Peyer's patch (tissue), 4 donors: Measurements from ENCODE around the gene MC2R.

GRCh38 chr18:12312912-12313557 lies 5.0 kb downstream of the TUBB6 start:
- PRO-cap, result no peak
- RAMPAGE, long total RNA, 4 experiments, result no peak in any of the 4 experiments

DNA sequence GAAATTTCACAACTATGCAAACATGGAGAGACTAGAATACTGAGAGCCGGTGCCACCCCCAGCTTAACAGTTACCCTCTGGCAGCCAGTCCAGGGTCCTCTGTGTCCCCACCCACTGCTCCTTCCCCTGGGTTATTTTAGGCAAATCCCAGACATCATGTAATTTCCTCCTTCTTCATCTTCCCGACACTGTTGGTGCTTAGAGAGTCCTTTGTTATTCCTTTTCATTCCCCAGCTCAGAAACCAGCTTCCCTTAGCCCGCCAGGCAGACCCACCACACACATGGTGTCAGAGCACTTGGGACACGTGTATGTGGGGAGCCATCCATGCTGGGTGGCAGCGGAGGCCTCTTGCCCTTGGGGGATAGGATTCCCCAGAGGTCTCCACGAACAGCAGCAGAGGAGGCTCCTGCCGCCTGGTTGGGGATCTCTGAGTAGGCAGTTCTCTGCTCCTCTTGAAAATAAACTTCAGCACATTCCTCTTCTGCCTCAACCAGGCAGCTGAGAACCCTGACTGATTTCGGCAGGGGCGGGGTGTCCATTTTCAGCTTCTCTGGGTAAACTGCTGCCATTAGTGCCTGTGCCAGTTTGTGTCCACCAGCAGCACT lies 8.0 kb downstream of the PRELID3A start:
- PRO-cap, result no peak
- RAMPAGE, long total RNA, 4 experiments, result no peak in any of the 4 experiments

GRCh38 chr18:12720323-12720866 lies 17.6 kb downstream of the PSMG2 start:
- PRO-cap, result no peak
- RAMPAGE, long total RNA, 4 experiments, result no peak in any of the 4 experiments

GRCh38 chr18:12996130-12997365 lies 5.4 kb downstream of the CEP192 start:
- PRO-cap, result no peak
- RAMPAGE, long total RNA, 4 experiments, result no peak in any of the 4 experiments

GRCh38 chr18:13216058-13216667 lies 2.4 kb upstream of the LDLRAD4 start:
- PRO-cap, result unidirectional peak, plus-strand start at chr18:13216173; unidirectional peak, plus-strand start at chr18:13216435
- RAMPAGE, long total RNA, 4 experiments, result no peak in any of the 4 experiments

DNA sequence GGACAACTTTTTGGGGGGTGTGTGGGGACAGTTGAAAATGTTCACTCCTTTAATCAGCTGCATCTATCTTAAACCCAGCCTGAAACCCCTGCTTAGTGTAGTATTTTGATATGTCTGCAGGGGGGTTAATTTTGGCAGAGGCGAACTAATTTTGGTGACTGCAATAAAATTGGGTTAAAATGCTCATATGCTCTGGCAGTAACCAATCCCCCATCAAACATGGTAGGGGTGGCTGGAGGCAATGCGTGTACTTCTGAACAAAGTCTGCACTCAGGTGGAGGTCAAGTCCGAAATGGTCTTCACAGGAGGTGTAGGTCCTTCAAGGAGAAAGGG lies 1.9 kb upstream of the LDLRAD4 start:
- PRO-cap, result no peak
- RAMPAGE, long total RNA, 4 experiments, result no peak in any of the 4 experiments

- PRO-cap, result no peak
- RAMPAGE, long total RNA, 4 experiments, result no peak in any of the 4 experiments
Measured at GRCh38 chr18:13271261-13272021, 52.9 kb downstream of the LDLRAD4 start.

DNA sequence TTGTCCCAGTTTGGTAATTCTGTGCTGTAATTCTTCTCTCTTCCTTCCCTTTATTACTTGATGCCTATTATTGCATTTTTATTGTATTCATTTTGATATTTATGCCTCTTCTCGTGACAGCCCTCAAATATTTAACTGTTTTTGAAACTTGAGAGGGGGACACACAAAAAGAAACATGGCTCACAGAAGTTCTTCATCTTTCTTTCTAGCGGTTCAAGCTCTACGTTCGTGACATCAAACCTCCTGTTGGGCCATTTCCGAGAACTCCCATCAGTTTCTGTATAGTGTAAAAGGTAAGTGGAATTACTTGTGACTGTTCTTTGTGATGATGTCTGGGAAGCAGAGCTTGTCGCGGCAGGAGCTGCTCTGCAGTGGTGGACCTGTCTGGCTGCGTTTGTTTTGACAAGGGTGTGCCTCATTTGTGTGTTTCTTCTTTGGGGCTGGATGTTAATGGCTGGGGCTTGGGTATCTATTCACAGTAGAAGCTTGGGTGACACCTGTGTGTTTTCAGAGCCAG lies 59.4 kb downstream of the LDLRAD4 start:
- PRO-cap, result no peak
- RAMPAGE, long total RNA, 4 experiments, result no peak in any of the 4 experiments

- PRO-cap, result no peak
- RAMPAGE, long total RNA, 4 experiments, result no peak in any of the 4 experiments
Measured at GRCh38 chr18:13353376-13353706, 134.8 kb downstream of the LDLRAD4 start.

DNA sequence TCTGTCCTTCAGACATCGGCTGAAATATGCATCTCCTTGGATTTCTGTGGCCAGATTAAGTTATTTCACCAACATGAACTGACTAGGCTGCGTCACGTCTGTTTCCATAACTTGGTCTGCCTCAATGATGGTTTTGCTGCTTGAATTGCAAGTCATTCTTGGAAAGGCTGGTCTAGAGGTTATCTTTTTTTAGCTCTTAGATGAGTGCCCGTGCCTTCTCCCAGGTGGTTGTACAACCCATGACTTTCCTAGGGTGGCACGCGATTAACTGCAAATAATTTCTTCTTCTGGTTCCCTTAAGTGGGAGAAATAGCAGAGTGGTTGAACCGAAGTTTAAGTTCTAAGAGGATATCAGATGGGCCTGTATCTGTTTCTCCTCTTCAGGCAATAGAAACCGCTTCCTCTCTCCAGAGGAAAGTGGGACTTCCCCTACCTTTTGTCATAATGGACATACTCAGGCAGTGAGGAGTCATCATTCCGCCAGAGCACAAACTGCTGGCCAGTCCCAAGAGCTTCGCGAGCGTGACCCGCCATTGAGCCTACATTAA lies 158.7 kb downstream of the LDLRAD4 start:
- PRO-cap, result no peak
- RAMPAGE, long total RNA, 4 experiments, result no peak in any of the 4 experiments

- PRO-cap, result no peak
- RAMPAGE, long total RNA, 4 experiments, result no peak in any of the 4 experiments
Measured at GRCh38 chr18:13381941-13382968, 163.7 kb downstream of the LDLRAD4 start.

GRCh38 chr18:13453514-13454064 lies 235.0 kb downstream of the LDLRAD4 start:
- PRO-cap, result no peak
- RAMPAGE, long total RNA, 4 experiments, result no peak in any of the 4 experiments

DNA sequence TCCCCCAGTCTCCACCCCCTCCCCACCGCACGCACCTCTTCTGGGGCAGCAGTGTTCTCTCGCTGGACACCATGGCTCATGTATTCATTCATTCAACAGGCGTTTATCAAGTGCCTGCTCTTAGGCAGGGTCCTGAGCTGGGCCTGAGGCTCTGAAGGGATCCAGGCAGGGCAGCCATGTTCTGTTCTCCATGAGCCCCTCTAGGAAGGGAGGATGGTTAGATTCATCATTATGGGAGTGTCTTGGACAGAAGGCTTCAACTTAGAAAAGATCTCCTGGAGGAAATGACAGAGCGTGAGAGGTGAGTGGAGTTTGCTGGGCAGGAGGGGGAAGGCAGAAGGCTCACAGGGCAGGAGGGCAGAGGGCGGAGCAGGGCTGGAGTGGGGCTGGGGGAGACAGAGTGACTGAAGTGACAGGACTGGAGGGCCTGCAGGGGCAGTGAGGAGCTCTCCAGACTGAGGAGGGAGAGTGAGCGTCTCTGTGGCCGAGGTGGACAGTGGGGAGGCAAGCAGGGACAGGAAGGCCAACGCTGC lies 244.7 kb downstream of the FAM210A start:
- PRO-cap, result no peak
- RAMPAGE, long total RNA, 4 experiments, result start-site peak on the plus strand in 1 of 4 experiments, centred at position 247 of the sequence, 6 reads per replicate

GRCh38 chr18:13578467-13578819 lies 147.9 kb downstream of the FAM210A start:
- PRO-cap, result no peak
- RAMPAGE, long total RNA, 4 experiments, result no peak in any of the 4 experiments

DNA sequence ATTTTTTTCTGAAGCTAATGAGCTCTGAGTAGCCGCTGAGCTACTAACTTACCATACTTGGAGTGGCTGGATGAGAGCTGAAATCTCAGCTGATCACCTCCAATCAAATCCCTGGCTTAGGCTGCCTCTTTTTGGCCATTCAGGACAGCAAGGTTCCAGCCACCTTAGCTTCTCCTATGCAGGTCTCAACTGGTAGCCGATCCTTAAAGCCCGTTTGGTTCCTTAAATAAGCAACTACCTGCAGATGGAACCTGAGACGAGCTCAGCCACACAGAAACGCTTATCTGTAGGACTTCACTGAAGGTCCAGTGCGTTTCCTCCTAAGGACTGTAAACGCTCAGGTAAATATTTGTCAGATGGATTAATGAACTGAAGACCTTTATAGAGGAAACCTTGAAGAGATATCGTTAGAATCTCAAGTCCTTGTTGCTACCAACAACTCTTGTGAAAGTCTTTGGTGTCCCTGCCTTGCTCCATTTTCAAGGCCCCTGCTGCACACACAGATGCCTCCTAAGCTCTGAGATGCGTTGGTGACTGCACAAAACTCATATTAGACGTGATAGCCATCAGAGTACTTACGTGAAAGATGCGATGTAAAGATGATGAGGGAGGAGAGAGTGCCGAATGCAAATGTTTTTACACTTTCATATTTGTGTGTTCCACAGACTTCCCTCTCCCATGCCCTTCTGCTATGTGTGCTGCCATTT lies 117.7 kb downstream of the FAM210A start:
- PRO-cap, result no peak
- RAMPAGE, long total RNA, 4 experiments, result no peak in any of the 4 experiments

- PRO-cap, result no peak
- RAMPAGE, long total RNA, 4 experiments, result no peak in any of the 4 experiments
Measured at GRCh38 chr18:13678886-13679496, 47.4 kb downstream of the FAM210A start.

DNA sequence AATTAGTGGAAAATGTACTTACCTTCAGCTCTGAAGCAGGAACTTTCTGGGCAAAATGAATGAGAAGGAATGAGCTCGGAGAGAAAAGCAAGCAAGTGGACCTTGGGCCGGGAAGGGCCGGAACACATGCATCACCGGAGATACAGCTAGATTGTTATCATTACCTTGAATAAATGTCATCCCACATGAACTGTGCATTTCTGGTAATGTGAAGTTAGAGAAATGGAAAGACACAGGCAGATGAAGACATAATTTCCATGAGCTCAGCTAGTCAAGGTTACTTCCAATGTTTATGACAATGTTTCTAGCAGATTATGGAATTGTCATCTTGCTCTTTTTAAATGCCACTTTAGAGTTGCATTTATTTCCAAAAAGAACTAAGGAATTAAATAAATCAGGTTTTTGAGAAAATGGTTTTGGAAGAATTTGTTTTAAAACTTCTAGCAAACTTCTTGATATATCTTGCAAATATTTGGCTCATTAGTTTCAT lies at the start of gene MC2R:
Gene MC2R (minus strand): TSS at position 71 of the 490 bp plus-strand sequence.
- PRO-cap, result no peak
- RAMPAGE, long total RNA, 4 experiments, result no peak in any of the 4 experiments

DNA sequence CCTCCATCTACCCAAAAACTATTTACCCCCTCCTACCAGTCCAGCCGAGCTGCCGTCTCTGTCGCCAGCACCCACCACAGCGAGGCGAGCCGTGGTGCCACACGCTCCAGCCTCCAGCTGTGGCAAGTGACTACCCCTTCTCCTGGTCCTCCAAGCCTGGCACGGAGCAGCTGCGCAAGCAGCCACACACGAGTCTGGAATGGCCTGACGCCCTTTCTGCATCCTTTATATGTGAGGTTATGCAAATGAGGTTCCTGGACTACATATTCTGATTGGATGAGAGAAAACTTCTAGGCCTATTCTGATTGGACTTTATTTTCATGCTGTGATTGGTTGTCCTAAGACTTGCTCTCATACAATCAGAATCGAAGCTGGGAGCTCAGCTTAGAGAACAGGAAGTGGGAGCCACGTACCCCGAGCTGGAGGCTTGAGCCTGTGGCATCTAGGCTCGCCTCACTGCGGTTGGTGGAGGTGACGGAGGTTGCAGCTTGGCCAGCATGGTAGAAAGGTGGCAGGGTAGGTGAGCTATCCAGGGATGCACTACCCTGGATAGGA lies 99.0 kb upstream of the POTEC start:
- PRO-cap, result no peak
- RAMPAGE, long total RNA, 4 experiments, result no peak in any of the 4 experiments

- PRO-cap, result no peak
- RAMPAGE, long total RNA, 4 experiments, result no peak in any of the 4 experiments
Measured at GRCh38 chr18:14688391-14688866, 59.5 kb upstream of the ANKRD30B start.

- PRO-cap, result no peak
- RAMPAGE, long total RNA, 4 experiments, result no peak in any of the 4 experiments
Measured at GRCh38 chr18:14971433-14972098, 223.6 kb downstream of the ANKRD30B start.